Right common carotid artery plus branches (tissue), 1 donor: Measurements from ENCODE around the genes POTEC and ABHD3.

- PRO-cap = no peak
Observed at GRCh38 chr18:13437766-13438679, 219.5 kb downstream of the LDLRAD4 start.

DNA sequence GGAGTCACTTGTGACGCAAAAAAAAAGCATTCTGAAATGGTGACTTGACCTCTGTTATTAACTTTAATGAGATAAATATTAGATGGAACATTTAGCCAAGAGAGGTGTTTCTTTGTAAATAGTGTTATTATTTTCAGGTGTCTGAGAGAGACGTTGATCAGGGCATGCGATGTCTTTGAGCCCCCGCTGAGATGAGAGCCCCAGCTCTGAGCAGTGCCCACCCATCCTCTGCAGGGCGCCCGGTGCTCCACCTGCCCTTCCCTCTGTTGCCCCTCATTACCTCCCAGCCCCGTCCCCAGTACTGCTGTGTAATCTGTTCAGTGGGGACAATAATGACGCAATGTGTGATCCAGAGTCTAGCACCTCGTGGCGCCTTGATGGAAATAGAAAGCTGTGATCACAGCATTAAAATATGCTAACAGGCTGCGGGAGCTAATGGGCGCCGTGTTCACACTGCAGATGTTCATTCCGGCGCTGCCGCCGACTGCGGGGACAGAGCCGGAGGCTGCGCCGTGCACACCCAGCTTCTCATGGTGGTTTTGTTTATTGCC, 235.0 kb downstream of the LDLRAD4 start:
- PRO-cap = no peak

DNA sequence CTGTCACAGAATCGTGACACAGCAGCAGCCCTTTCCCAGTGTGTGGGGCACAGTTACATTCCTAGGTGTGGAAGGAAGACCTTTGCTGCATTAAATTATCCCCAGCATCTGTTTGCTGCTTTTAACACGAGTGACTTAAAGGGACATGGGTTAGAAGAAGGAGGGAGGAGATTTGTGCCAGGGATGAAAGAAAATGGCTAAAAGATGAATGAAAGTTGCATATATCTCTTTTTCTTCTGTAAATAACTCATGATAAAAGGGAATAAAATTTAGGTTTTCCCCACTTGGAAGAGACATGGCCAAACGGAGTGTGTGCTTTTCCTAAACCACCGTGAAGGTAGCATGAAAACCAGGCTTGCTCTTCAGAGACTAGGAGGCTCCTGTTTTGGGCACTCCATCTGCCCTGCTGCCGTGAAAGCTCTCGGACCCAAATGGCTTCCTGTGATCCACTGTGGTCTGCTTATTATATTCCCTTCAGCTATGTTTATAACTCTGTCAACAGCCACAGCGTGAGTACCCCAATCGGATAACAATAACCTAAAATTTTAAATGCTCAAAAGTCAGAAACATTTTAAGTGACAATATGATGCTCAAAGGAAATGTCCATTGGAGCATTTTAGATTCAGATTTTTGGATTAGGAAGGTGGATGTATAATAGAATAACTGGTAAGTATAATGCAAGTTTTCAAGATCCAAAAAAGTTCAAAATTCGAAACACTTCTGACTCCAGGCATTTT, 236.5 kb downstream of the FAM210A start:
- PRO-cap = no peak

DNA sequence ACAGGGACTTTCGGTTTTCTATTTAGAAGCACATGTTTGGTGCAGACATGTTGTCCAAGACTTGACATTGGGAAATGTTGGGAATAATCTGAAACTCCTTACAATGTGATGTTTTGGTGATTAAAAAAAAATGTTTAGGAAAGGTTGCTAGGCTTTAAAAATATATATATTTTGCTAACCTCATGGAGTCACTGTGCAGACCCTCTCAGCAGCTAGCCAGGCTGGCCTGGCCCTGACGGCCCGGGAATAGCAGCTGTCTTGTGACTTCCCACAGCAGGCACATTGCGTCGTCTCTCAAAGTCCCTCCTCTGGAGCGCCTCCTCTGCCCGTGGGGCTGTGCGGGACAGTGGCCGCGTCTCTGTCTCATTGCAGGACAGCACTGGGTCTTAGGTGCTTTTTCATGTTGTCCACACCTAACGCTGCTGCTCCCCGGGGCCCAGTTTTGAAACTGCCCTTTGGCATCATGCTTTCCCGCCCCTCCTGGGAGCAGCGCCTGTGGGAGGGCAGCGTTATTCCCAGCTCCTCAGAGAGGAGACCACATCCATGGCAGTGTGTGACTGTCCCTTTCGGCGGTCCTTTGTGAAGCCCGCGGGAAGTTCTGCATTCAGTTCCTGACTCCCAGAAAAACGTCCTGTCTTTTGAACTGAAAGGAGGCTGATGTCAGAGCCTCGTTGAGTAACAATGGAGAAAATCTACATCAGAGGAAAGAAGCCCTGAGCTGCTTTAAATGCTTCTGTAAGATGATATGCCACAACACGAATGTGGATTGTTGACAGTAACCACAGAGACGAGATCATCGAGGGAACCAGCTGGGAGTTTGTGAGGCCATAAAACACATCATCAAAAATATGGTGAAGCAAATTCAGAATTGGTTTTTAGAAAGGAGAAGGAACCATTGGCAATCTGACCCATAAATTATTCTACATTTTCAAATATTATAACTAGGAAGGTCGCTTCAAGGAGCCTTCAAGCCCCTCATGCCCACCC, 226.1 kb downstream of the FAM210A start:
- PRO-cap = no peak

- PRO-cap = bidirectional peak, plus-strand start at chr18:13567077, minus-strand start at chr18:13567044
Observed at GRCh38 chr18:13566756-13567493, 159.4 kb downstream of the FAM210A start.

- PRO-cap = no peak
Observed at GRCh38 chr18:13579377-13579681, 147.0 kb downstream of the FAM210A start.

GRCh38 chr18:13608489-13609195, 117.7 kb downstream of the FAM210A start:
- PRO-cap = no peak

DNA sequence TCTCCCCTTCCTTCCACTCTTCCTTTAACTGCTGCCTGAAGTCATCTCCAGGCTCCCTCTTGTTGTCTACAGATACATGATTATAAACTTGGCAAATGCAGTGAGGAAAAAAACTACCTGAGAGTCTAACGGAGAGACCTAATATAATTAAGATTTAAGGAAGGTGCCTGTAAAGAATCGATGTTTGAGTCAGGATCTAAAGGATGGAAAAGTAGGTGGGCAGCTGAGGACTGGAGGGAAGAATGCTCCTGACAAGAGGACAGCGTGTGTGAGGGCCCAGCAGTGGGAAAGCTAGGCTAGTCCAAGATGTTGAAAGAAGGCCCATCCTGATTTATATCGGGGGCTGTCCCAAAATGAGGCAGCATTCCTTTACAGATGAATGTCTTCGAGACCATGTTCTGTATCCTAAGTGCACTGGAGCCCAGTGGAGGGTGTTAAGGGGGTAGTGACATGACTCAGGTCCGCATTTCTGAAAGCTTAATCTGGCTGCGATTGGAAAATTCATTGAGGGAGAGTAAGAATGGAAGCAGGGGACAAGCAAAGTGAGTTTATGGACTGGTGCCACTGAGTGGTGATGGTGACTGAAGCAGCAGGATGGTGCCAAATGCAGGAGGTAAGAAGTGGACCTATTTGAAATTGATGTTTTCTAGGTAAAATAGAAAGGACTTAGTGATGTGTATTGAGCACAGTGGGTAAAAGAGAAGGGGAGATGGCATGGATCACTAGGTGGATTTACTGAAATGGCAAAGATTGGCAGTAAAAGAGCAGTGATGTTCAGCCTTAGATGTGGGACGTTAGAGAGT, 18.5 kb downstream of the RNMT start:
- PRO-cap = no peak

DNA sequence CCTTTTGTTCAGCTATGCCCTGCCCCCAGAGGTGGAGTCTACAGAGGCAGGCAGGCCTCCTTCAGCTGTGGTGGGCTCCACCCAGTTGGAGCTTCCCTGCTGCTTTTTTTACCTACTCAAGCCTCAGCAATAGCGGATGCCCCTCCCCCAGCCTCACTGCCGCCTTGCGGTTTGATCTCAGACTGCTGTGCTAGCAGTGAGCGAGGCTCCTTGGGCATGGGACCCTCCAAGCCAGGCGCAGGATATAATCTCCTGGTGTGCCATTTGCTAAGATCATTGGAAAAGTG, 89.1 kb downstream of the ZNF519 start:
- PRO-cap = no peak

DNA sequence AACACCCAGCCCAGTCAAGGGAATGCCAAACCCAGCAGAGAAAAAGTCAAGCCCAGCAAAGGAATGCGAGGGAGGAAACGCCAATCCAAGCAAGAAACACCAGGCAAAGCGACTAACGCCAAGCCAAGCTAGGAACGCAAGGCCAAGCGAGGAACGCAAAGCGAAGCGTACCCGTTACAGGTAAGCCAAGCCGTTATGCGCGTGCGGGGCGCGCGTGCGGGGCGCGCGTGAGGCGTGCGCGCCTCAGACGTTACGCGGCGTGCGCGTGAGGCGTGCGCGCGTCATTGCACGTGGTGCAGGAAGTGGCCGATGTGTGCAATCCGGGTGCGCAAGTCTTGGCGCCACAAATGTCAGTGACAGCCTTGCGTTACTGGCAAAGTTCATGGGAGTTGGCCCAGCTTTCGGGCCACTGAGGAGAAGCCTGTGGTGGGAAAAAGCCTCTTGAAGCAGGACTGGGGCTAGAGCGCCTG, at the start of gene POTEC:
TSS of gene POTEC (minus strand) at position 197 of the 470 bp plus-strand sequence.
- PRO-cap = no peak

DNA sequence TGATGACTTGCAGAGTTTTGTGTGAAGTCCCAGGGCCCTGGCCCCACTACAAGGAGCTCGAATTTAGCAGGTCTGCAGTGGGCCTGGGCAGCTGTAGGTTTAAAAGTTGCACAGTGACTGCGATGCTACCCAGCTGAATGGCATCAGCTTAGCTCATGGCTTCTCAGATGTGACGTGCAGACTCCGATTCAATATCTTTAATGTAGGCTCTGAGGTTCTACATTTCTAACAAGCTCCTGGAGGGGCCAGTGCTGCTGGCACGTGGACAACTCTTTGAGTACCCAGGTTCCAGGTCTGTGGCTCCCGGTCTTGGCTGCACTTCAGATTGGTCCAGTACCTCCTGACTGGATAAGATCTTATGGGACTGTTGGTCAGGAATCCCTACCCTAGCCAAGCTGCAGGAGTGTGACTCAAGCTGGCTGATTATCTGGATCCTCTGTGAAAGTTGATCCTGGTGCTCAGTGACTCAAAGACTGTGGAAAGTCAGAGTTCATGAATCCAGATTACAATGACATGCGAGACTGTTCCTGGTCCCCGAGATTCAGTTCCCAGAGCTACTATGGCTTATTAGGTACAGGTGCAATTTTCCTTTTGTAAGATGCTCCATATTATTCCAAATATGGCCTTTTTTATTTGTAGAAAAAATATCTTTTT, 222.1 kb downstream of the ANKRD30B start:
- PRO-cap = no peak

- PRO-cap = no peak
Observed at GRCh38 chr18:15010272-15010609, 262.3 kb downstream of the ANKRD30B start.

DNA sequence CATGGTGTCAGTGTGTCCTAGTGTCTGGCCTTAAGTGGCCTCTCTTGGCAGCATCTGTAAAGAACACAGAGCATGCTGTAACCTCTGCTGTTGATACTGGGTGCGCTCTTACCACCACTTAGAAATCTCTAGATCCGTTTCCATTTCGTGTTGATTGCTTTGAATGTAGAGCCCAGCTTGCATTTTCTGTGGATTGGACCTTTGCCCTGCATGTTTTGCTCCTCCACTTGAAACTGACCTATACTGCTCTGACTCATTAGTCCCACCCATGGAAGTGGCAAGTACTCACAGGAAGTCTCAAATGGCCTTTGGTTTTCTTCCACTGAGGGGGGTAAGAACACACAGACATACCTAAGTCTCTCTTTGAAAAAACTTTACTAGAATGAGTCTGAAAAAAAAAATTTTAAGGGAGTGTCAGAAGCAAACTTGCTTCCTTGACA, 88.3 kb downstream of the GREB1L start:
- PRO-cap = no peak

DNA sequence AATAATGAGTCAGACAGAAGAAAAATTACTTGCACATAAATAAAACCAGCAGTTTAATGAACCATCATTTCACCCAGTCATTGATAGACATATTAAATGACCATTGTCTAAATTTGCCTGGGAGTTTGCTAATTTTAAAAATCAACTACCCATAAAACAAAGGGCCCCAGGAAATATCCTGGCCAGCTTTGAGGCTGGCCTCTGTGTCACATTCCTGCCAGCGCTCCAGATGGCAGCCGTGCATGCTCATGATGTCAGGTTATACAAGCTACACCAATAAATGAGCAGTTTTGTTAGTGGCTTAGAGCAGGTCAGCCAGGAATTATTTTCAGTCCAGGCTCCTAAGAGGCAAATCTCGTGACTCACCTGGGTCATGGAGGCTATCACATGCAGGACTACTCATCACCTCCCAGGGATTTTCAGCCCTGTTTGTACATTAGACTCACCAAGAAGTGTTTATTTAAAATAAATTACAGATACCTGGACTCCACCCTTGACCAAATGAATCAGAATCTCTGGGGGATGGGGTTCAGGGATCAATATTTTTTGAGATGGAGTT, 31.7 kb downstream of the ABHD3 start:
- PRO-cap = no peak

DNA sequence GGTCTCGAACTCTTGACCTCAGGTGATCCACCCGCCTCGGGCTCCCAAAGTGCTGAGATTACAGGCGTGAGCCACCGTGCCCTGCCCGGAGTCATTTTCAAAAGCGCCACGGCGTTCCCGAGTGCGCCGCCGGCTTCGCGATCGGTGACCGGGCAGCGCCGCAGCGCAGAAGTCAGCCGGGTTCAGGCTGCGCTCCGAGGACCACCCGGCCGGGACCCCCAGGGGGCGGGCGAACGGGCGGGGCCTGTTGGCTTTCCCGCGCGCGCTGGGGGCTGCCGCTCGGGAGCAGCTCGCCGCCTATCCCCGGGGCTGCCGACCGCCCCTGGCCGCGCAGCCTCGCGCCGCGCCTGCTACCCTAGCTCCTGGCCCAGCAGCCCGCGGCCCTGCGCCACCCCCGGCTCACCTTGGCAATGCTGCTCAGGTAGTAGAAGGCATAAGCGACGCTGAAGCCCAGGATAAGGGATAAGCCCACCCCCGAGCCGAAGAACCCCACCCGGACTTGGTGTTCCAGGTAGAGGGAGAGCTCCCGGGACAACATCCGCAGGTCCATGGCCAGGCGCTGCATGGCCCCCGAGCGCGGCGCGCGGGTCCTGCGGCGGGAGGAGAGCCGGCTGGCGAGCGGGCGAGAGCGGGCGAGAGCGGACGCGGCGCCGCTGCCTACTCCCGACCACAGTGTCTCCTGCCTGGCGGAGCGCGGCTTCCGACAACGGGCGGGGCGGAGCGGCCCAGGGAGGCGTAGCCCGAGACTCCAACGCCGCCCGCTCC, at the start of gene ABHD3:
TSS of gene ABHD3 (minus strand) at position 674 of the 765 bp plus-strand sequence.
- PRO-cap = bidirectional peak, plus-strand start outside the sequence, minus-strand start at position 671 of the sequence

DNA sequence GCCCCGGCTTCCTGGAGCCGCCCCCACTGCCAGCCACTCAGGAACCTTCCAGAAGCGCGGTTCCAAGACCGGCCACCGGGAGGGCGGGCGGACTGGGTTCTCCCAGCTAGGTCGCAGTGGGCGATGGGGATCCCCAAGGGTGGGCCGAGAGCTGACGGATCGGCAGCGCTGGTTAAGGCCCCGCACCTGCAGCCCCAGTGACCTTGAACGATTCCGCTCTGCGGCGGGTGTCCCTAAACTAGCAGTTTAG, 217 bp upstream of the ABHD3 start:
- PRO-cap = bidirectional peak, plus-strand start at position 51 of the sequence, minus-strand start outside the sequence

- PRO-cap = no peak
Observed at GRCh38 chr18:21735613-21736161, 4.9 kb upstream of the MIB1 start.

GRCh38 chr18:21773405-21774028, 32.9 kb downstream of the MIB1 start:
- PRO-cap = no peak

GRCh38 chr18:21826900-21827455, 86.4 kb downstream of the MIB1 start:
- PRO-cap = no peak

DNA sequence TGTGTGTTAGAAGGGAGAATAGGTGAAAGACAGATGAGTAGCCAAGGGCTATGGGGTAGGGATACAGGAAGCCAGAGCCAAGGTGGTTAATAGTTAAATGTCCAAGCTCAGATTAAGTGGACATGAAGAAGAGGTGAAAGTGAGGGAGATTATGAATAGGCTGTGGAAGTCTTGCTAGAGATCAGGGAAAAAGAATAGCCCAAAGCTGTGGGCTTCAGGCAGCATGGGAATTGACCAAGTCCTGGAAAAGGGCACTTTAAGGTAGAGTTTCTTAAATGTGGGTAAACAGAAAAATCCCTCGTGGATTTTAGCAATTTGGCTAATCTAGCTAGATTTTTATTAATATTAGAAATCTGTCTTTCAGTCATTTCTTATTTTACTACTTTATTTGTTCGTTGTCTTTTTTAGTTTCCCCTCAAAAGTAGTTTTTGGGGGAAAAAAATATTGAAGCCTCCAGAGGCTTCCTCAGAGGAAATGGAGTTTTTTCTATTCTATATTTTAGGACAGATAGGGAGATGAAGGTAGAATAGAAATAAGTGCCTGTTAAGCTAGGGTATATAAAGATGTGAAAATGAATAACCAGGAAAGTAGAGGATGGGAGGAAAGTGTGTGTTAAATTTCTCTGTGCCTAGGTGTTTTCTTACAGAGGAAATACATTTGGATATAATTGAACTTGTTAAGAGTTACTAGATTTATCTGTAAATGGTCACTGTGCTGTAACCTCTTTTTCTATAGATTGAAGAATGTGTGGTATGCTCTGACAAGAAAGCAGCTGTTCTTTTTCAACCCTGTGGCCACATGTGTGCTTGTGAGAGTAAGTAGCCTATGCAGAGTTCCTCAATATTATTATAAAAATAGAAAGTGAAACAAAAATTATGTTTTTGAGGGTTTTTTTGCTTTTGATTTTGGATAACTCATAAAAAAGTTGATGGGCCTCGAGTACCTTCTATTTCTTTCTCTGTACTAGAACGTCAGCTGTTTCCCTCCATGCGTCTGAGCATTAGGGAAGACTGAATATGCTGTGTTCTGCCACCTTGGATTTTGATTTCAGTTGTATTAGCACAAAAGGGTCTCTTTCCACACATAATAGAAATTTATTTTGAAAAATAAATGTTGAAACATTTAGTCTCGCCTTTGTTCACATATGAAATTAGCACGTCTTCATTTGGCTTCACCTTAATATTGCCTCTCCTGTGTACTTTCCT, 112.2 kb downstream of the MIB1 start:
- PRO-cap = no peak